ENCODE results near the gene TOP3B.

DNA sequence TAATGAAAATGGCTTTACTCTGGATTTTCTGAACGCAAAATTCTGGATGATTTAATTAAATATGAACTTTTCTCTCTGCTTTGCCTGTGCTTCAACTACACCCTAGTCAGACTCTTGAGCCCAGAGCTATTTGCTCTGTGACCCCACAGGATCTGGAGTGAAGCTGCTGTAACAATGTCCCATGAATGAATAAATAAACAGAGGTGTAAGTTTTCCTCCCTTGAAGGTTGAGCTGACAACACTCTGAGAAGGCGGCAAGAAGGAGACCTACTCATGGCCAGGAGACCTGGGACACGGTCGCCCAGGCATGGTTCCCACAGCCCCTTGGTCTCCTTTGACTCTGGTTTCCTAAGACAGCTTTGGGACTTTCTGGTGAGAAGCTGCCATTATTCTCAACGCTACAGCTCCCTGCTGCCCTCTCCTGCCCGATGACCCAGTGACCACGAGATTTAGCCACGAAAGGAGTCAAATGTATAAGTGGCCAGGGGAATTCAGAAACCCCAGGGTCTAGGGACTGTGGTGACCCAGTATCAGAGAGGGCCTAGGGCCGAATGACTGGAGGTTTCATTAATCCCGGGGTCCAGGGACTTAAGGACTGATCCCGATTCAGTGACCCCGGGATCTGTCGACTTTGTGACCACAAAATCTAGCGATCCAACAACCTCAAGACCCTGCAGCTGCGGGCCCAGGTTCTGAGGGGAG, 740 bp upstream of the SDF2L1 start:
- PRO-cap: no peak

GRCh38 chr22:21803026-21803625, 64.3 kb downstream of the MAPK1 start:
- PRO-cap: no peak

DNA sequence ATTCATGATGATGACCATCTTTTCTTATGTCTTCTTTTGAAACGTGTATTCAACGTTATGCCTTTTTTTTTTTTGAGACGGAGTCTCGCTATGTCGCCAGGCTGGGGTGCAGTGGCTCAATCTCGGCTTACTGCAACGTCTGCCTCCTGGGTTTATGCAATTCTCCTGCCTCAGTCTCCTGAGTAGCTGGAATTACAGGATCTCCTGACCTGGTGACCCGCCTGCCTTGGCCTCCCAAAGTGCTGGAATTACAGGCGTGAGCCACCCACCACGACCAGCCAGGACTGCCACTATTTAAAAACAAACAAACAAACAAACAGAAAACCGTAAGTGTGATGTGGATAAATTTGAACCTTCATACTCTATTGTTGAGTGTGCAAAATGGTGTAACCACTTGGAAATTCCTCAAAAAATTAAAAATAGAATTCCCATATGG, 56.7 kb downstream of the MAPK1 start:
- PRO-cap: no peak

DNA sequence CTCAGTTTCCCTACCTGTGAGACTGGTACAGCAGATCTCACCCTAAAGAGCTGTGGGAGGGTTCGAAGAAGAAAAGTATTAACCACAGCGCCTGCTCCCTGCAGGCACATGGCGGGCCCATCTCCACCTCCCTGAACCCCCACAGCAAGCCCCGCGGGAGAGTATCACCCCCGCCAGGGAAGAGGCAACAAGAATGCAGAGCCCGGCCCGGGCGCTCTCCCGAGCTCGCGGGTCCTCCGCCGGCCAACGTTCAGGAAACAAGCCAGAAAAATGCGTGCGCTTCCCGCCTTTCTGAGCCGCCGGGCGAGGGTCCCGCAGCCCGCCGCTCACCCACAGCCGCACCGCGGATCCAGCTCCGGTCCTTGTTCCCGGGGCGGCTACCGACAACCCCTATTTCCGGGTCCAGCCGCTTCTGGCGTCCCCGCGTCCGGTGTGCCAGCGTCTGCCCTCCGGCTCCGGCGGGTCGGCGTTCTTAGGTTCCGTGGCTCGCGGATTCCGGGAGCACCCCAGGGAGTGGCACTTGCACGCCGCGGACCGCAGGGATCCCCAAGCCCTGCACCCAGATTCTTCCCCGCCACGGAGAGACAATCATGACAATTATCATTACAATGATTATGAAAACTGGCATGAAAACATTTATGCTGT, at the start of gene TOP3B:
Gene TOP3B, minus strand, starts transcription at position 388 of the 645 bp plus-strand sequence.
- PRO-cap: bidirectional peak, plus-strand start at position 481 of the sequence, minus-strand start at position 392 of the sequence

DNA sequence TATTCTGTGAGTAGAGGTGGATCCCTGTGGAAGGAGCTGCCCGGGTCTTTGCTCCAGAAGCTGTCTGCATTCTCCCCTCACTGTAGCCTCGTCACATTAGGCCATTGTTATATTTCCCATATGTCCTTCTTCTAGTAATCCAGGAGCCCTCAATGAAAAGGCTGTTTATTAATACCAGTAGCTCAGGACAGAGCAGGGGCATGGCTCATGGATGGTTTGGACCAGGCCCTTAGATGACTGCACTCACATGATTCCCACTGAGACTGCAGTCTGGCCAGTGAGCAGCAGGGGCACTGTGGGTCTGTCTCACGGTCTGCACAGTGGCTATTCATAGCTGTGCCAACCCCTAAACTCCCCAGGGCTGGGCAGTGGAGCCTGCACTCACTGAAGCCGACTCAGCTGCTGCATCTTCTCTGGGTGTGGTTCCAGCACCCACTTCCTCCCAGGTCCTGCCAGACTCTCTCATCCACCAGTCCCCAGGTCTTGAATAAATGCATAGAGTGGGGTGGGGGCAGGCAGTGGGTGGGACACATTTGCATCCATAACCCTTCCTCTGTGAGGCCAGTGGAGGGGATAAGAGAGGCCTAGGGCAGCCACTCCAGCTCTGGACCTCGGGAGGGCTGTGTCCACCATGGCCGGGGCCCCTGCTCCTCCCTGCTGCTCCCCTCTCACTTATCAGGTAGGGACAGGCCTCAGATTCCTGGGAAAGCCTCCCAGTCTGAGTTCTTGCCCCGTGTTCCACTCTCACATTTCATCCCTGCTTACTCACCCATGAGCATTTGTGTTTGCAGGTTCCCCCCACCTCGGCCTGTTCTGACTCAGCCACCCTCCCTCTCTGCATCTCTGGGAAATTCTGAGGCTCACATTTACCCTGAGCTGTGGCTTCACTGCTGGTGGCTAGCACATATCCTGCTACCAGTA, 128.5 kb upstream of the TOP3B start:
- PRO-cap: no peak

DNA sequence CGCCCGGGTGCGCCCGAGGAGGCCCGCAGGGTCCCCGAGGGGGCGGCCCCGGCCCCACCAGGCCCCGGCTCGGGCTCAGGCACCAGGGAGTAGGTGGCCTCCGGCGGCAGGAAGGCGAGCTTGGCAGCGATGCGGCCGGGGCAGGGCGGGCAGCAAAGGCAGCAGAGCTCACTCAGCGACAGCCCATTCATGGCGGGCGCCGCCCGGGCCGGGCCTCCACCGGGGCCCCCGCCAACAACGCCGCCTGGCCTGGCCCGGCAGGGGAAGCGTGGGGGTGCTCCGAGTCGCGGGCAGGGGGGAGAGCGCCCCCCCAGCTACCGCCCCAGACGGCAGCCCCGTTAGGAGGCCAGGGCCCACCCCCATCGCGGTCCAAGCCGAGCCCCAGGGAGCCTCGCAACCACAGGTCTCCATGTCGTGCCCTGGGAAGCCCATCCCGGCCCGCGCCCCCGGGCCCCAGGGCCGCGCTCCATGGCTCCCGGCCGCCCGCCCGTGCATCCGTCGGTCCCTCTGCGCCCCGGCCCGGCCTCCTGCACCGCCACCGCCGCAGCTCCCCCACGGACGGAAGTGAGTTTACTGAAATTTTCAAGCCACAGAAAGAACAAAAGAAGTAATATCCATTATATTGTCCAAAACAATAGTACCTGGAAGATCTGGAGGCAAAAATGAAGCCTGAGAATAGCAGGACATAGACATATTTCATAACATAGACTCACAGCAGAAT, 126.6 kb upstream of the VPREB1 start:
- PRO-cap: no peak

- PRO-cap: no peak
Observed at GRCh38 chr22:22156680-22157533, 87.7 kb upstream of the VPREB1 start.

DNA sequence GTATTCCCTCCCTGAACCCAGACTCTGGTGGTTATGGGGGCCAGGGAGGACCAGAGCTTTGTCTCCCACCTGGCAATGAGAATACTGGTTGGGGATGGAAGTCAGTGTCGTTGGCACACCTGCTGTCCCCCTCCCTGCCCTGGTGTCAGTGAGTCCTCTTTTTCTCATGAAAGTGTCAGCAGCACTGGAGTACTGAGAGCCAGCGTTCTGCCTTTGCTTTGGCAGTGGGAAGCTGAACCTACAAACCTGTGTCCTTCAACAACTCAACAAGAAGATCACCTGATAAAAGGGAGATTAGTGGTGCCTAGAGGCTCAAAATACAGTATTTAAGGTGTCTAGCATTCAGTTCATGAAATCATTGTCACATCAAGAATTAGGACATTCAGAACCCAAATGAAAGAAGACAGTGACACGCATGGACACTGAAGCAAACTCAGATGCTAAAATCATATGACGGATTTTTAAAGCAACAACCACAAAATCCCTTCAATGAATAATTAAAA, 77.5 kb upstream of the VPREB1 start:
- PRO-cap: no peak

GRCh38 chr22:22181334-22181725, 63.3 kb upstream of the VPREB1 start:
- PRO-cap: no peak

- PRO-cap: no peak
Observed at GRCh38 chr22:22214656-22215055, 29.9 kb upstream of the VPREB1 start.

DNA sequence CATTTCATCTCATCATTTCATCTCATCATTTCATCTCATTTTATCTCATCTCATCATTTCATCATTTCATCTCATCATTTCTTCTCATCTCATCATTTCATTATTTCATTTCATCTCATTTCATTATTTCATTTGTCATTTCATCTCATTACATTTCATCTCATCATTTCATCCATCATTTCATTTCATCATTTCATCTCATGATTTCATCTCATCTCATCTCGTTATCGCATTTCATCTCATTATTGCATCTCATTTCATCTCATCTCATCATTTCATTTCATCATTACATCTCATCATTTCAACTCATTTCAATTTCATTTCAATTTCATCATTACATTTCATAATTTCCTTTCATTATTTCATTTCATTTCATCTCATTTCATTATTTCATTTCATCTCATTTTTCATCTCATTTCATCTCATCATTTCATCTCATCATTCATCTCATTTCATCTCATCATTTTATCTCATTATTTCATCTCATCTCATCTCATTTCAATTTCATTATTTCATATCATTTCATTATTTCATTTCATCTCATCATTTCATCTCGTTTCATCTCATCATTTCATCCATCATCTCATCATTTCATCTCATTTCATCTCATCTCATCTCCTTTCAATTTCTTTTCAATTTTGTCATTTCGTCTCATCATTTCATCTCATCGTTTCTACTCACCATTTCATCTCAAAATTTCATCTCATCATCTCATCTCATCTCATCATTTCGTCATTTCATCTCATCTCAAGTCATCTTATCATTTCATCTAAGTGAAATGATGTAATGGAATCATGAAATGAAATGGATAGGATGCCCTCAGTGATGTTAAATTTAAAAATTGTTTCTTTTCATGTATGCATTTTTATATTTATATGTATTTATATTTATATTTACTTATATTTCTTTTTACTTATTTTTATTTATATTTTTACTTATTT, 42.6 kb downstream of the VPREB1 start:
- PRO-cap: no peak

DNA sequence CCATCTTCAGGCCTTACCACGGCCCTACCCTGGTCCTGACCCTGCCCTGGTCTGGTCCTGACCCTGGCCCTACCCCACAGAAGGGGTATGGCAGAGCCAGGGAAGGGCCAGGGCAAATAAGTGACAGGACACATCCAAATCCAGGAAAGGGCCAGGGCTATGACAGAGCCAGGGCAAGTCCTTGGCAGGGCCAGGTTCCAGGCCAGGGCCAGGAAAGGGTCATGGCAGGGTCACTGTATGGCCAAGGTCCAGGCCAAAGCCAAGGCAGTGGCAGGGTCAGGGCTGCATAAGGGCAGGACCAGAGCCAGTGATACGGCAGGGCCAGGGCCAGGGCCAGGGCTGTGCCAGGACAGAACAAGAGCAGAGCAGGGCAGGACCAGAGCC, 46.4 kb downstream of the VPREB1 start:
- PRO-cap: no peak

DNA sequence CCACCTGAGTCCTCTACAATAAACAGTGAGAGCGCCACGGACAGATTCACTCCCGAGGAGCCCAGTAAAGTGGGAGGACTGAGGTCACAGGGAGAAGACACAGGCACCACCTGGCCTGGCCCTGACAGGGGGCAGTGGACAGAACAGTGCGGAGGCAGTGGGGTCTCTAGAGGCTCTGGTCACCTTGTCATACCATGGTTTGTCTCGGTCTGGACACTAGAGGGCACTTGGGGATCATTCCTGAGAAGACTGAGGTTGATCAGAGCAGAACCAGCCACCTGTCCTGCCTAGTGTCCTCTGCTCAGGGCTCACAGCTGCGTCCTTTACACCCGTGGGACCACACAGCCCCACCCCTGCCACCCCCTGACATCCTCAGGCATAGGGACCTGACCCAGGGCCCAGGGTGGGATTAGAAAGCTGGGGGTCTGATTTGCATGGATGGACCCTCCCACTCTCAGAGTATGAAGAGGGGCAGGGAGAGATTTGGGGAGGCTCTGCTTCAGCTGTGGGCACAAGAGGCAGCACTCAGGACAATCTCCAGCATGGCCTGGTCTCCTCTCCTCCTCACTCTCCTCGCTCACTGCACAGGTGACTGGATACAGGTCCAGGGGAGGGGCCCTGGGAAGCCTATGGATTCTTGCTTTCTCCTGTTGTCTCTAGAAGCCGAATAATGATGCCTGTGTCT, 99.1 kb downstream of the ZNF280B start:
- PRO-cap: no peak

- PRO-cap: no peak
Observed at GRCh38 chr22:22692784-22693168, 48.4 kb downstream of the GGTLC2 start.

DNA sequence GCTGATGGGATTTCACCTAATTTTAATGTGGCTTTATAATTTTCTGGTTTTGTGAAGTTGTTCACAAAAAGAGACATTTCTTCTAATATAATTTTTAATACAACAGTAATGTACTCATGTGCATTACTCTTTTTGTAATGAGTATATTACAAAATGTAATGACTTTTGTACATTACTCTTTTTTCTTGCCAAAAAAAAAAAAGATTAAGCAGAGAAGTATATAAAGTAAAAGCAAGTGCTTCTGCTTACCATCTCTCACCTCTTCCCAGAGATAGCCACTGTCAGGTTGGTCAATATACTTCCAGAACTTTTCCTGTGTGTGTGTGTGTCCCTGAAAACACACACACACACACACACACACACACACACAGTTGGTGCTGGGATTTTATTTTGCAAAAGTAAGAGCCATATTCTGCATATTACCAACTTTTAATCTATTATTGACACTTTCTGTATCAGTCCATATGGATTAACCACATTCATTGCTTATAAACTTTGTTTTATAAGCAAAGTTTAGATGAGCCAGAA, 2.4 kb downstream of the IGLL5 start:
- PRO-cap: no peak

- PRO-cap: no peak
Observed at GRCh38 chr22:22927888-22928192, 40.2 kb downstream of the IGLL5 start.

DNA sequence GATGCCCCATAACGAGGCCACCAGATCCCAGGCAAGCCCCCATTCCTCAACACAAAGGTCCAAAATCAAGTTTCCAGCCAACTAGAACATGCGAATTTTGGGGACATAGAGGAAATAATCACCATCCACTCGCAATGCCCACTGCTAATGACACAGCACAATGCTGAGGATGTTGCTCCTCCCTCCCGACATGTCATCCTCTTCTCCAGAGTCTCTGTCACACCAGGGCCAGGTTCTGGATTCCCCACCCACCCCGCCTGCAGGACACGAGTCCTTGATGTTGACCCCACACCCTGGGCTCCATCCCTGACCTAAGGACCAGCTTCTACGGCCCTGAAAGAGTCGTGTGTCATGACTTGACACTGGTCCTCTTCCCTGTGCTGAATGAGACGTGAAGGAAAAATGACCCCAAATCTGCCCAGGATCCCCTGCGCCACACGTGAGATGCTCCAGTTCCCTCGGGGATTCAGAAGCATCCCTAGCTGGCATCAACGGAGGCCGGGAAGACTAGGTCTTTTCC, 41.7 kb downstream of the IGLL5 start:
- PRO-cap: no peak

GRCh38 chr22:23067789-23068049, 2.6 kb upstream of the GNAZ start:
- PRO-cap: no peak

GRCh38 chr22:23182423-23183094, 2.2 kb downstream of the BCR start:
- PRO-cap: no peak

DNA sequence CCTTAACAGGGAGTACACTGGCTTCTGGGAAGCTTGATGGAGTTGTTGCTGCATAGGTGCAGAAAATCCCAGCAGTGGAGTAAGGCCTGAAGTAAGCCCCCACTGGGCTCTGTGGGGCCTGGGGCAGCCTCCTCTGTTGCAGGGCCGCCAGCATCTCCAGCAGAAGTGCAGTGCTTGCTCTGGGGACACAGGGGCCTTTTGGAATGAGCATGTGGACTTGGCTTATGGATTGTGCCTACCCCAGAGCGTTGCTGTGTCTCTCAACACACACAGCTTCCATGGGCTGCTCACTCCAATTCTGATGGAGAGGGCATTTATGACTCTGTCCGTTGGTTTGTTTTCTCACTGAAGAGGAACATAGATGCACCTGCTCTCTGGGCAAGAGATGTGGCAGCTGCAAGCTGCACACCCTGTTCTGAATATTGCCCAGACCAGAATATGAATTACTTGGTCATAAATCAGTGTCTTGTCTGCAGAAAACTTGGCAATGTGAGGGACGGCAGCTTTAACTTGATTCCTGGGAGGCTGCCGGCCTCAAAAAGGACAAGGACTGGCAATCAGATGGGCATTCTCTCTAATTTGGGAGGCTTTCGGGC, 32.2 kb downstream of the BCR start:
- PRO-cap: no peak

Data from LUHMES (cell line).